ENCODE results near the genes RFX4 and MTERF2.

GRCh38 chr12:104632202-104632401 lies 175.4 kb downstream of the CHST11 start:
- PRO-cap, result no peak

- PRO-cap, result no peak
These were observed 102.4 kb downstream of the SLC41A2 start for GRCh38 chr12:104855546-104856136.

DNA sequence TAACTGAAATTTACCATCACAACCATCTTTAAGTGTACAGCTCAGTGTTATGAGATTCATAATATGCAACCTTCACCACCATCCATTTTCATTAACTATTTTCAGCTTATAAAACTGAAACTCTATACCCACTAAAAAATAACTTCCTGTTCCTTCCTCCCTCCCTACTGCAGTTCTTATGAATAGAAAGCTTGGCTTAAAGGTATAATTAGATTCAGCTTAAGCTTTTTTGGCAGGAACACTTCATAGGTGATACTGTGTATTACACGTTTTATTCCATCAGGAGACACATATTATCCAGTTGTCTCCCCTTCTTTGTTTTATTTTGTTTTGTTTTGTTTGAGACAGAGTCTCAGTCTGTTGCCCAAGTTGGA lies 45.0 kb downstream of the NOPCHAP1 start:
- PRO-cap, result no peak

GRCh38 chr12:105090543-105090773 lies 6.2 kb upstream of the ALDH1L2 start:
- PRO-cap, result no peak

- PRO-cap, result no peak
These were observed 113.5 kb downstream of the C12orf75 start for GRCh38 chr12:105443967-105444436.

DNA sequence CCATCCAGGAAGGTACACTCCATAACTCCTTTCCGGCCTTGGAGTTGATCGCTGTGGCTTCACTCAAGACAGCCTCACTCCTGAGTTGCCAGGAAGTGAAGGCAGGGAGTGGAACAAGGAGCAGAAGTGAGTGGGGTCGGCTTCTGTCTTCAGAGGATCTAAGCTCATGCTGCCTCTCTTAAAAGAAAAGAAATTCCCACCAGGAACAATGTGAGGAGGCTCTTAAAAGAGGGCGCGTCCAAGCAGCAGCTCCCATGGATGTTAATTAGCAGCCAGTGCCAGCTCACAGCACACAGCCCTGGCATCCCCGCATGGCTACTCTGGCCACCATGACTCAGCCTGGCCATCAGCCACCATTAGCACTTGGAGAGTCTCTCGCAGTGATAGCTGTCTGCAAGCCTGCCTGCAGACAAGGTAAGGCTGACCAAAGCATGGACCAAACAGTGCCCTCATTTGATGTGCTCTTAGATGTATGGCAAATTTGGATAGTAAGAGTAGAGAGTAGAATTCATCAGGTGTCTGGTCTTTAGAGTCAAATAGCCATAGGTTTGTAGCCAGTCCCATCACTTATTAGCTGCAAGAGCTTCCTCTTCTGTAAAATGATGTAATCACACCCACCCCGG lies 60.1 kb downstream of the NUAK1 start:
- PRO-cap, result no peak

- PRO-cap, result no peak
These were observed 31.9 kb downstream of the NUAK1 start for GRCh38 chr12:106106733-106107398.

DNA sequence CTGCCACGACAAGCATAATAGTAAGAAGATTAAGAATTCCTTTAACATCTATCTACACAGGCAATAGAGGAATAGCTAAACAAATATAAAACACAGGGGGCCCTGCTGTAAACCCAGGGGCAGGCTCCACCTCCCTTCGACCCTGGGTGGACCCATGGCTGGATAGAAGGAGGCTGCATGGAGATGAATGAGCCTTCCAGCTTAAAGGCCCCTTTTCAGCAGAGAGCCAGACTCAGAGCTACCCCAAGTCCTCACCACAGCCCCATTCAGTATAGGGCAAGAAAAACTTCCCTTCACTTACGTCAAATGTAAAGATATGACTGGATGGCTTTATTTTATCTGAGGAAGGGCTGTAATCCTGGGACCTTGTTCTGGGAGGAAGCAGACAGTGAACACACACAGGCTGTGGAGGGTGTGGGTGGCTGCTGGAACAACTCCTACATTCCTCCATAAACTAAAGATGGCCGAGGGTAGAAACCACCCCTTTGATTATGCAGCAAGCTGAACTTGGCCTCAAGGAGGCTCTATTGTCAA lies 30.5 kb downstream of the NUAK1 start:
- PRO-cap, result no peak

DNA sequence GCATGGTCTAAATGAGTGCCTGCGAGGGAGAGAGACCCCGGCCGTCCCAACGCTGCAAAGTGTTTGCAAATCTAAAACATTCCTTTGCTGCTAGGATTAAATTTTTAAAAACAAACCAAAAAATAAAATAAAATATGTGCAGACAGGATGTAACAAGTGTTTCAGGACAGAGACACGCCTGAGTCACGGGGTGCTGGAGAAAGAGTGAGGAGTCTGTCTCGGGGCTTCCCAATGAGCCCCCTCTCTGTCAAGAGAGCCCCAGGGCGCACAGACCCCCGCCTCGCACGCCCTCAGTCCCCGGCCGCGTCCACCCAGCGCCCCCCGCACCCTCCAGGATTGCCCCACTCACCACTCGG lies 711 bp downstream of the NUAK1 start:
- PRO-cap, result no peak

- PRO-cap, result bidirectional peak, plus-strand start at chr12:106246106, minus-strand start at chr12:106245910
These were observed 1.9 kb downstream of the CKAP4 start for GRCh38 chr12:106245800-106246497.

DNA sequence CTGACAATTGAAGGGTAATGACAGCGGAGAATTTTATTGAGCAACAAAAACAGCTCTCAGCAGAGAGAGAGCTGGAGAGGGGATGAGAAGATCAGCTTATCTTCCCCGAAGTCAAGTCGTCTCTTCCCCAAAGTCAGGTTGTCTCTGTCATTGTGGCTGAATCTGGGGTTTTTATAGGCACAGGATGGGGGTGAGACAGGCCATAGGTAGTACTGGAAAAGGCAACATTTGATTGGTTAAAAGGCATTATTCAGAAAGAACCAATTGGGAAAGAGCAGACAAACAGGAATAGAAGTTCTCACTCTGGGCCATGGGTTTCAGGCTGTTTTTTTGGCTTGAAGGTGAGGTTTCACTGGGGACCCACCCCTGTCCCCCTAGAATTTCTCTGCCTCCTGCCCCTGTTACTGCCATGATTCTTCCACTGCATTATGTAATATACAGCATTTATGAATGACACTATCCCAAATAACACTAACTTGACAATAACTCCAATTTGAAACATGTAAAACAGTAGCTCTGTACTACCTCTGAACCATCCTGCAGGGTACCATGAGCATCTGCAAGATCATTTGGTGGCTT lies 23.0 kb upstream of the TCP11L2 start:
- PRO-cap, result no peak

DNA sequence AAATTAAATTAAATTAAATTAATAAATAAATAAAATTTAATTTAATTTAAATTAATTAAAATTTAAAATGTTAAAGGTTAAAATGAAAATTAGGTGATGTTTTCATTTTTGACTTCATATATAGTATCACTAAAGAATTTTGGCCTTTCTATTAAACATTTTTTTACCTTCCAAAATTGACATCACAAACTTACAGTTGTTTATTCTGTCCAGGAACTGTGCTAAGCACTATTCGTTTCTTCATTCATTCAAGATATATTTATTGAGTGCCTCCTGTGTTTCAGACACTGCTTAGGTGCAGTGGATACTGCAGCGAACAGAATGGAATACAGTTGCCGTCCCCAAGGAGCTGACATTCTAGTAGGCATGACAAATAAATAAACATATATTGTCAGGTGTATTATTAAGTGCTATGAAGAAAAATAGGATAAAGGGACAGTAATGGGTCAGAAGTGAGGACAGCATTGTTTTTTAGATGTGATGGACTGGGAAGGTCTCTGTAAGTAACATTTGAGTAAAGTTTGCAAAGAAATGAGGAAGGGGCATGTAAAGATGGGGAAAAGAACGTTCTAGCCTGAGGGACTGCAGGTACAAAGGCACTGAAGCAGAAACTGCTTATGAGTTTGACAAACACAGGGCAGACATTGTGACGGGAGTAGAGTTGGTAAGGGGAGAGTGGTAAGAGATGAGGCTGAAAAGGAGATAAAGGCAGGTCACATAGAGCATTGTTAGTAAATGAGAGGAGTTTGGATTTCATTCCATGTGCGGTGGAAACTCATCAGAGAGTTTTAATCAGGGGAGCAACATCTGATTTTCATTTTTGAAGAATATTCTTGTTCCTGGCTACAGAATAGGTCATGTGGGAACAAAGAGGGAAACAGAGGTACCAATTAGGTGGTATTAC lies 21.4 kb downstream of the TCP11L2 start:
- PRO-cap, result no peak

GRCh38 chr12:106582522-106583263 lies at the start of gene RFX4:
Gene RFX4, plus strand, starts transcription at chr12:106583004.
- PRO-cap, result no peak

DNA sequence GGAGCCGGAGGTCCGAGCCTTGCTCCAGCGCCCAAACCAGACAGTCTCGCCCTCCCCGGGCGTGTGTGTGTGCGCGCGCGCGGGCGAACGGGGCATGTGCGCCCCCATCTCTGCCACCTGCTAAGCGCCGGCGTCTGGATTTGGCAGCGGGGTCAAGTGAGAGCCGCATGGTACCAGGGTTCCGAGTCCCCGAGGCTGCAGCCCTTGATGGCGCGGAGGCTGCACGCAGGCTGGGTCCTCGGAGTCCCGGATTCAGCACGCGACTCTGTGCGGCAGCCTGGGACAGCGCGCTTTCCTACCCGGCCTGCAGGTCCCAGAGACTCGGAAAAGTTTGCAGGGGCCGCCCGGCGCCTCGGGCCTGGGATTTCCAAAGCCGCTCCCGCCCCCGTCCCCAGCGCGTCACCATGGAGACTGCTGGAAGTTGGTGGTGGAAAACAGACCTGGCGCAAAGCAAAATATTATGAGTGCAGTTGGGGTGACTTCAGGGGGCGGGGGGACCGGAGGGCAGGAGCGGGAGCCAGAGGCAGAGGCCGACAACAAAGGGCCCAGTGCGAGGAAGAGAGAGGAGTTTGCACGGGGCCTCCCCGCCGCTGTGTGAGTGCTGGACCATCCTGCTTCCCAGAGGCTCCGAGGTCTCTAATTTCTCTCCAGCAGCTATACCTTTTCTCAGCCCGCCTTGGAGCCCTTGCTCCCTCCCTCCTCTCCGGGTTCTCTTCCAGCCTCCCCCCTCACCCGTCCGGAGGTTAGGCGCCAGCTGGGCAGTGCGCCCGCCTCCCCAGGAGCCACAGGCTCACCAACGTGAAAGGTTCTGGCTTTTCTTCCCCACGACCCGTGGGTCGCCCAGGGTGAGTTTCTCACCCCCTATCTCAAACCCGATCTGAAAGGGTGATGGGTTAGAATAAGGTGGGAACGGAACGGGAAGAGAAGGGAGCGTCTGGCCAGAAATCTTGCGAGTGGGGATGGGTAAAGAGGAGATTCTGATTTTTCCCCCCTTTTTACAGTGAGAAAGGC lies 4.4 kb downstream of the RFX4 start:
- PRO-cap, result no peak

DNA sequence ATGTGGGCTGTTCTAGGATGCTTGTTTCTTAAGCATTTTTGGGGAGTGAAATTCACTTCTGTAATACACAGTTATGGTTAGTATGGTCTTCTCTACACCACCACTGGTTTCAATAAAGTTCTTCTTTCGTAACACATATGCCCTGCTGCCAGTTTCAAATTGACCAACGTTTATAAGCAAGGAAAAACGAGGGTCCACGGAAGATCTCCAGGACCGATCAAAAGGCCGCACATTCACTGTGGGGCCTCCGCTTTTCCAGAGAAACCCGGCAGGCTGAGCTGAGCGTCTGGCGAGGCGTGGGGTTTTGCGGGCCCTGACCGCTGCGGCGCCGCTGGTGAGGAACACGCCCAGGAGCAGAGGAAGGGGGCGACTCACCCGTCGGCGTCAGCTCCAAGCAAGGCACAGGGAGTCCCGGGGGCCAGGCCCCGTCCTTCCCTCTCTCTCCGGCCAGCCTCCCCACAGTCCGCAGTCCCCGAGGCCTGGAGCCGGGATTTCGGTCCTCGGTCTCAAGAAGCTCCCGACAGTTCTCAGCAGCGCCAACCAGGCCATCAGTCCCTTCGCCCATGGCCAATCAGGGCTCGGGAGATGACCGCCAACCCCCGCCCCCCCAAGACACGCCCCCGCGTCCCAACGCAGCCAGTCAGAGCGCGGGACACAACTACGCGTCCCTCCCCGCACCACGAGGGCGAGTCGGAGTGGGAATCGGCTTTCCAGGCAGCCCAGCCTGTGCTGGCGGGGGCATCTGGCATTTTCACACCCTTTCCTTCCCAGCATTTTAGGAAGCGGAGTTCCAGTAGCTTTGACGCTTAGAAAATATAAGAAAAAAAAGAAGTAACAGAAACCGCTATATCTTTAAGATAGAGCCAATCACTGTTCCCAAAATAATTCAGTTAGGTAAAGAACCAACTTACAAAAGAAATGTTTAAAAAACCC lies at the start of gene MTERF2:
Gene MTERF2 (minus strand): TSS at position 553 of the 933 bp plus-strand sequence.
- PRO-cap, result bidirectional peak, plus-strand start at position 688 of the sequence, minus-strand start at position 529 of the sequence

GRCh38 chr12:107036666-107037236 lies 49.8 kb upstream of the MTERF2 start:
- PRO-cap, result no peak

DNA sequence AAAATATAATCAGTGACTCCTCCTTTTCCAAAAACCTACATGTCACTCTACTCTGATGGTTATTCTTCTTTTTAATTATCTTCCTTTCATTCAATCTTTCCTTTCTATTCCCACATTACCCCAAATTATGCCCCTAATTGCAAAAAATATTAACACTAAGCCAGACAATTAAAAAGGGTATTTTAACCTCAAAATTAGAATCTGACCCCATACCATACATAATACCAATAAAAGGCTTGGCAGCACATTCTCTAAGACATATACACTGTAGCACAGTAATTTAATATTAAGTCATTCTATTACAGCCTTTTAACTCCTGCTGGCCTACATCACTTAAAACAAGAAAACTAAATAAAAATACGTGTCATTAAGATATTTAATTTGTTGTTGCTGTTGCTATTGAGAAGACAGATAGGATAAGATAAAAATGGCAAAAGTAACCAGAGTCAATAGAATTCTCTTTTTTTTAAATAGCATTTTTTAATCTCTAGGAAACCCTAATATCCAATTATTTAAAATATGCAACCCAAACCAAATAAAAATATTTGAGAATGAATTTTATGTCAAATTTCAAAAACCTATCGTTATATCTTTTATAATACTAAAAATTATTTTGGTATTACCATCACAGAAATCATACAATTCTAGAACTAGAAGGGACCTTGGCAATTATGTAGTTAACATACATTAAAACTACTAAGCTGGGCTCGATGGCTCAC lies 19.2 kb downstream of the CRY1 start:
- PRO-cap, result no peak

GRCh38 chr12:107110016-107110488 lies 16.7 kb upstream of the CRY1 start:
- PRO-cap, result no peak

DNA sequence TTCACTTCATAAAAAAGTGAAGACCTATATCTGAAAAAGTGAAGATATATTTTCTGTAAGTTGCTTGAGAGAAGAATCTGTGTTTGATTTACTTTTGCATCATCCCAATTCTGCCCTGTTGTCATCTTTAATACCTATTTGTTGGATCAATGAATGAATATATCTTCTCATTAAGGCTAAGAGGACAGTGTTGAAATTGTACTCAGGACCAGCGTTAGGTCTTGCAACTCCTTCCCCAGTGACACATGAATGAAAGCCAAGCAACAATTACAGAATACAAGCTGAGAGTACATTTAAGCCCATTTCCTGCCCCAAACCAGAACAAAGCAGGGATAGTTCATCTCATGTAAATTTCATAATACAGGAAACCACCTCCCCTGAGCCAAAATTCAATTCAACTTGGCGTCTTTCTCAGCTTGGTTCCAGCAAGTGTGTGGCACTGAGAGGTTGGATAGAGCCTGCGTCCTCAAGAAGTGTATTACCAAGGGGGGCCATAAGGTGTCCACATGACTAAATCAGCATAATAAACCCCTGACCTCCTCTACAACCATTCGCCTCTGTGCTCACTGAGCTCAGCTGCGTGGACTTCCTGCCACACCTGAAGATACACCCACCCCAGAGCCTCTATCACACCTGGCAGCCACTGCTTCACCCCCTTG lies 53.9 kb downstream of the ABTB3 start:
- PRO-cap, result no peak

GRCh38 chr12:107634520-107634994 lies 51.0 kb upstream of the PWP1 start:
- PRO-cap, result no peak